Mesenchymal stem cell of adipose (primary cell): ENCODE data around the genes ZNRF4 and PRR22.

- CAGE, long polyA plus RNA, result no peak
Observed at GRCh38 chr19:4449026-4449918, 8.3 kb downstream of the UBXN6 start.

DNA sequence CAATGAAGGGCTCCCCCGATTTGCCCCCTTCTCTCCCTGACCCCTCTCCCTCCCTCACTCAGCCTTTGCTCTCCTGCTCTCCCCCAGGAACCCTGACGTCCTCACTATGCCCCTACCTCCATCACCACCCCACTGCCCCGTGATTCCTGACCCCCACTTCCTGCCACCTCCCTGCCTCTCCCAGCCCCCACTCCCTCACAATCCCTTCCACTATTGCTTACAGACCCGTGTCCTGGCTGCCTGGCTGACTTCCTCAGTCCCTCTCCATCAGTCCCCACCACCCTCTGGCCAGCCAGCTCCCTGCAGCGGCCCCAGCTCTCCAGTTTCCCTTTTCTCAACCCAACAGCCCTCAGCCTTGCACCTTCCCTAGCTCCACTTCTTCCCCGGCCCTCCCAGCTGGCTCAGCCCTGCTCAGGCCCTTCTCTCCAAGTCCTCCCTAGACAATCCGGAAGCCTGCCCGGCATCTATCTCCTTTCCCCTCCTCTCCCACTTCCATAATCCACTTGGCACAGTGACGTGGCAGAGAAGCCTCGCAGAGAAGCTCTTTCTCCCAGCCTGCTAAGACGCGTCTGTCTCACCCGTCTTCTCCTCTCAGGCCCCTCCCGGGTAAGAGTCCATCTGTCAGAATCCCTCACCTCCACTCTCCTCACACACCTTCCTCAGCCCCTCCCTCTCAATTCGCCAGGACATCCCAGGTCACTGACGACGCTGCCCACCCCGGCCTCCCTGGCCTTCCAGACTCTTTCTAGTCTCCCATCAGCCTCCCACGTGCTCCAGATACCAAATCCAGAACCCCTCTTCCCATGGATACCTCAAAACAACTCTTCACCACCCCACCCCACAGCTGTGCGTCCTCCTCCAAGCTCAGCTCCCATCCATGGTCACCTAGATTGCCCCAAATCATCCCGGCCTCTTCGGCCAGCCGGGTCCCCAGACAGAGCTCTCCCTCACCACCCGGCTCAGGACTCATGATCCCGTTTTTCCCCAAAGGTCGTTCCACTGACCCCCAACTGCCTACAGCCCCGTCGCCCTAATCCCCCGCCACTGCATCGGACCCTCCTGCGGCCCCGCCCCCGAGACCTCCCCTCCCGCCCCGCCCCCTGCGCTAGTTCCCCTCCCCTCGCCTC, 989 bp downstream of the UBXN6 start:
- CAGE, long polyA plus RNA, result no peak

GRCh38 chr19:4519557-4520399, 1.5 kb upstream of the PLIN4 start:
- CAGE, long polyA plus RNA, result no peak

DNA sequence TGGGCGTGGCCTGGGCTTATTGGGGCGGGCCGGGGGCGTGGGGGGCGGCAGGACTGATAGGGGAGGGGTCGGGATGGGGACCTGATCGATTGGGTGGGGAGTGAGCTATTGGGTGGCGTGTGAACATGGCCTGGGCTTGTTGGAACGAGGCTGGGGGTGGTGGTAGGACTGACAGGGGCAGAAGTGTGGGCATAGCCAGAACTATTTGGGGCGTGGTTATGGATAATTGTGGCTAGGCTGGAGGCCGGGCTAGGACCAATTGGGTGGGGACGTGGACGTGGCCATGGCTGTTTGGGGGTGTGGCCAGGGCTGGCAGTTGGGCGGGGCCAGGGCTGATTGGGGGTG, 3.0 kb downstream of the SEMA6B start:
- CAGE, long polyA plus RNA, result no peak

DNA sequence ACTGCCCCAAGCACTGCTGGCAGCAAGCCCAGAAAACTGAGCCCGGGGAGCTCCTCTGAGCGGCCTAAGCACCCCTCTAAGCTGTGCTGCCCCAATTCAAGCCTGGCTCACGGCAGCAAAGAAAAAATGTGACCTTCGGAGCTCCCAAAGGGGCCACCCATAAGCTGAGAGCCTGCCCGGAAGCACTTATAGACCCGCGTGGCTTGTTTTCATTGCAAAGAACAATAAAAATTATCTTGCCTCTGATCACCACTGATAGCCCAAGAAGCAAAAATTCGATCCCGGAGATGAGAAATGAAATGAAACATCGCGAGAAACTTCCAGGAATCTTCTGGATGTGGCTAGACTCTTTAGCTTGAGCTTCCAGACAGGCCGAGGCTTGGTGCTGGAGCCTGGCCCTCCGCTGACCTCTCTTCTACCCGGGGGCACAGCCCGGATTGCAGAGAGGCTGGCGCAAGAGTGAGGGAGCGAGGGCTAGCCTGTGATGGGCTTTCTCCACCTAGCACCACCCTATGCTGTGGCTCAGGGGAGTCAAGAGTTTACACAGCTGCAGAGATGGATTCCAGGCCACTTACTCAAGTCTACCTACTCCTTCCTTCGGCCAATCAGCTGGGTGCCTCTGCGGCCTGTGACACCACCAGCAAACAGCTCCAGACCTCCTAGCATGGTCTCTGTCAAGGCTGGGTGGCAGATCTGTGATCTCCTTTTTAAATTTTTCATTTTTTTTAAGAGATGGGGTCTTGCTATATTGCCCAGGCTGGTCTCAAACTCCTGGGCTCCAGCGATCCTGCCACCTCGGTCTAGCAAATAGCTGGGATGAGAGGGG, 6.1 kb downstream of the DPP9 start:
- CAGE, long polyA plus RNA, result no peak

GRCh38 chr19:4793497-4794167, 2.1 kb downstream of the FEM1A start:
- CAGE, long polyA plus RNA, result no peak

DNA sequence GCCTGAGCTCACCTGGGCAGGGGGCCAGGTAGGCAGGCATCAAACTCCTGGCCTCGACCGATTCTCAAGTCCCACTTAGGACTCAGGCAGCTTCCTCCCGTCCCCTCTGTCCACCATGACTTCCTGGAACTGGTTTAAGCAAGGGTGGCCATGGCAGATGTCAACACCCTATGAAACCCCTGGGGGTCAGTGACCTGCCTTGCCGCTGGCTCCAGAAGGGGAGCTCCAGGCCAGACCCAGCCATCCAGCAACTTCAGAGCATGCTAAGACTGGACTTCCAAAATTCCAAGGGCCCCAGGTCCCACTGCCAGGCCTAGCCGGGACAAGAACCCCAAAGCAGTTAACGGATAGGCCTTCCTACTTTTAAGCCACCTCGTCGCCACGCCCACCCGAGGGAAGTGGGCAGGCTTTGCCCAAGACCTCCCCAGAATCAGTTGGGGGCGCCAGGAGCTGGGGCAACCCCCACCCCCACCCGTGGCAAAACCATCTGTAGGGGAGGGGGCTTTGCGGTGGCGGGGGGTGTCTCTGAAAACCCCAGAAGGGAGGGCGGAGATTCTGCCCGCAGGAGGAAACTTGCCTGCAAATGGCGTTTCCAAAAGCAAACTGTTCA, 680 bp downstream of the PLIN3 start:
- CAGE, long polyA plus RNA, result no peak

GRCh38 chr19:4916267-4917339, 7.3 kb downstream of the UHRF1 start:
- CAGE, long polyA plus RNA, result no peak

- CAGE, long polyA plus RNA, result no peak
Observed at GRCh38 chr19:4968015-4968360, 925 bp upstream of the KDM4B start.

GRCh38 chr19:4988546-4989325, 19.8 kb downstream of the KDM4B start:
- CAGE, long polyA plus RNA, result no peak

- CAGE, long polyA plus RNA, result no peak
Observed at GRCh38 chr19:5034754-5035624, 66.1 kb downstream of the KDM4B start.

GRCh38 chr19:5086075-5086890, 117.4 kb downstream of the KDM4B start:
- CAGE, long polyA plus RNA, result no peak

GRCh38 chr19:5104054-5104663, 135.2 kb downstream of the KDM4B start:
- CAGE, long polyA plus RNA, result no peak

- CAGE, long polyA plus RNA, result no peak
Observed at GRCh38 chr19:5113261-5114034, 144.5 kb downstream of the KDM4B start.

DNA sequence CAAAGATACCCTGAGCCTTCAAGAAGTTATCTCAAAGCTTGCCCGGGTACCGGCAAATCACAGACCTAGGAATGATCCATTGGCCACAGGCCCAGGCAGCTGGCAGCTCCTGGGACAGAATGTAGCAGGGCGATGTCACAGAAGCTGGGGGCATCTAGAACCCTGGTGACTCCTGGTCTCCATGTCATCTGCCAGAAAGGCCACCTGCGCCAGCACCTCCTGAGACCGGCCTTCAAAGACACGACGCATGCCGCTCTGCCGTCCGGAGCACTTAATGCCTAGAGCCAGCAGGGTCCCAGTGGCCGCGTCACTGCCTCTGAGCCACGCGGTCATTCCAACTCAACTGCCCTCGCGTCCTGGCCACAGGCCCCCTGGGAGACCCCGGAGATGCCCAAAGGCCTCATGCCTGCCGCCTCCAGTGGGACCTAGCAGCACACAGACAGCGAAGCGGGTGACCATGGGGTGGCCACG, at the start of gene ZNRF4:
Gene ZNRF4 (plus strand): TSS at position 173 of the 471 bp plus-strand sequence.
- CAGE, long polyA plus RNA, result no peak

DNA sequence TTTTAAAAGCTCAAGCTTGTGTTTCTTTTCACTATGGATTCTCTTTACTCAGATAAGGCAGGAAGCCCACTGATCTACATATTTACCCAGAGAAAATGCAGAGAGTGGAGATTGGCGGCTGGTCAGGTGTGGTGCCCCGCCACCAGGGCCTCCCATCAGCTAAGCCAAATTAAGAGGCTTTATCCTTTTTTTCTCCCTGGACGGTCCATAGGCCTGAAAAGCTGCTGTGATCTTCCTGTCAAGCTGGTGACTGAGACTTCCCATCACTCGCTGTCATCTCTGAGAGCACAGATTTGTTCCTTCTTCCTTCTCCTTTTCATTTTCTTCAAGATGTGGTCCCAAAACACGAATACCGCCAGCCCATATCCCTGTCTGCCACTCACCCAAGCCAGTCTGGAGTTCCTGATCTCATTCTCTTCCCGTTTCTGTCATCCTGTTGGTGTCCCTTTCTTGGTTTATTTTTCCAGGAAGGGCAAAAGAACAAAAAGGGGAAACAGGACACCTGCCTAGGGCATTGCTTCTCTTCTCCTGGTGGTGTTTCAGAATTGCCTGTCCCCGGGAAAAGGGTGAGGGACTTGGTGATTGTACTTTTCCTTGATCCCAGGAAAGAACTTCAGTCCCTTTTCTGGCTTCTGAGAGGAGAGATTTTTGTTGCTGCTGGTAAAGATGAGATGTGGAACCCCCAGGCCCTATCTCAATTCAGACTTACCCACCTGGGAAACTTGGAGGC, 2.0 kb downstream of the SAFB start:
- CAGE, long polyA plus RNA, result no peak

GRCh38 chr19:5687552-5688245, 2.4 kb upstream of the RPL36 start:
- CAGE, long polyA plus RNA, result no peak

DNA sequence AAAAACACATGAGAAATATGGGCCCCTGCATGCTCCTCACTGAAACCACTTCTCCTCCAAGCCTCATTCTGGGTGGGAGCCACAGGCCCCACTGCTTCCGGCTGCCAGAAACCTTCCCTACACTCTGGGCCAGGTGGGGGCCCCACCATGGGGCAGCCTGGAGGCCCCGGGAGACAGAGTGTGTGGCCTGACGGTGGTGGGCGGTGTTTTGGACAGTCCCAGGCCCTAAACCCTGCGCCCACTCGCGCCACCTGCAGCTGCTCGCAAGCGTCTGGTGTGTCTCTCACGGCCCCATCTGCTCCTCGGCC, 5.5 kb downstream of the RPL36 start:
- CAGE, long polyA plus RNA, result no peak

DNA sequence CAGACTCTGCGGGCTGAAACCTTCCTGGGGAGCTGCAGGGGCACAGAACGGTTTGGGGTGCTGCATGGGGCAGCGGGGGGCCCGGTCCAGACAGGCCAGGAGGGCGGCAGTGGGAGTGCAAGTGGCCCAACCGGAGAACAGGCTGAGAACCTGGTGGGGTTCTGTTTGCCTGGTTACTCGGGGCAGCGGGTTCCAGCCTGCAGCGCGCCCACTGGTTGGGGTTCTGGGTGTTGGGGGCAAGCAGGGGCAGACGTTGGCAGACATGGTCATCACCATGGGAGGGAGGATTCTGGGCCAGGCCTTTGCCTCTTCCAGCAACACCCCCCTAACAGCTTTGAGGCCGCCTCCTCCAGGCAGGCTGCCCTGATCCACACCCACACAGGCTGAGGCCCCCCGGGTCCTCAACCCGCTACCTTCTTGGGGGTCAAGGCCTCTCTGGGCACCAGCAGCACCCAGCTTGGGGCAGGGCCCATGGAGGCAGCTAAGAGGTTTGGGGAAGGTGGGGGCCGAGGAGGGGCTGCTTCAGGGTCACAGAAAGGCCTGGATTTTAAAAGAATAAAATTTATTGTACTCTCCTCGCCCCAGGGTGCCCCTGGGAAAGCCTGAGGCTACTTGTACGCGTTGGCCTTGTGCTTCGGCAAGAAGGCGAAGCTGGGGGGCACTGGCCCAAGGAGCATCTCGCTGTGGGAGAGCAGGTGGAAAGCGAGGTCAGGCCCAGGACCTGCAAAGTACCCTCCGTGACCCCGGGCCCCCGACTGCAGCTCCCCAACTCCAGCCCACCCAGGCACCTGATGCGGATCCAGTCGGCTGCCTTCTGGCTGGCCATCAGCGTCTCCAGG, at the start of gene PRR22:
Gene PRR22 (minus strand): TSS at position 152 of the 839 bp plus-strand sequence.
- CAGE, long polyA plus RNA, result no peak

GRCh38 chr19:5847747-5848623, 8.5 kb upstream of the FUT6 start:
- CAGE, long polyA plus RNA, result no peak